MCF 10A (cell line): ENCODE data around the gene LGMN.

DNA sequence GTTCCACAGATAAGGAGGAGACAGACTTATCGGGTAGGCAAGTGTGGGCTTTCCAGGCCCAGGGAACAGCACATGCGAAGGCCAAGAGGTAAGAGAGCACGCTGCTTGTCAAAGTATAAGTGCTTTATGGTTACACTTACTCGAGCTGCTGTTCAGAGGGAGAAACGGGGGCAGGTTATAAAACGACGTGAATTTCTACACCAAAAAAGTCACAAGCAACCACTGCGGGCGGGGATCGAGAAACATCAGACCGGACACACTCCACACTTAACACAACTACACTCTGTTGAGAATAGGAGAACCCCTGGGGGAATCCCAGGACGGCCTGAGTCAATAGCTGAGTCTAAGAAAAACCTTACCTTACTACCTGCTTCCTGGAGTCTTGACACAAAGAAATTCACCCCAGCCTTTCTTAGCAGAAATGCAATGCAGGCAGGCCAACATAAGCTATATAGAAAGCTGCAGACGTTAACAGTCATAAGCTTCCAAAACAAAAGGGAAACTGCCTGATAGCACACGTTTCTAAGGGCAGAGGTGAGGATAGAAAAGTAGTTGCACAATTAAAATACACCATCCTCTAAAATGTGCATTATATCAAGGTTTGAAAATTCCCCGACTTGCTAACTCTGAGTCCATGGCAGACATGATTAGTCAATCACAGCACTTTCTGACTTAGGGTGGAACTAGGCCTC, 68.2 kb downstream of the CCDC88C start:
- PRO-cap: no peak
- RRBS: no CpG with 5 or more reads among the region's 15 CpGs

- PRO-cap: no peak
- RRBS: 95% methylated on average over 2 of the region's 8 CpGs
Observed at GRCh38 chr14:91352632-91353038, 65.0 kb downstream of the CCDC88C start.

GRCh38 chr14:91387539-91387966, 30.1 kb downstream of the CCDC88C start:
- PRO-cap: no peak
- RRBS: no CpG with 5 or more reads among the region's 9 CpGs

GRCh38 chr14:91655172-91655402, 76.8 kb downstream of the CATSPERB start:
- PRO-cap: no peak
- RRBS: no CpG with 5 or more reads among the region's 2 CpGs

DNA sequence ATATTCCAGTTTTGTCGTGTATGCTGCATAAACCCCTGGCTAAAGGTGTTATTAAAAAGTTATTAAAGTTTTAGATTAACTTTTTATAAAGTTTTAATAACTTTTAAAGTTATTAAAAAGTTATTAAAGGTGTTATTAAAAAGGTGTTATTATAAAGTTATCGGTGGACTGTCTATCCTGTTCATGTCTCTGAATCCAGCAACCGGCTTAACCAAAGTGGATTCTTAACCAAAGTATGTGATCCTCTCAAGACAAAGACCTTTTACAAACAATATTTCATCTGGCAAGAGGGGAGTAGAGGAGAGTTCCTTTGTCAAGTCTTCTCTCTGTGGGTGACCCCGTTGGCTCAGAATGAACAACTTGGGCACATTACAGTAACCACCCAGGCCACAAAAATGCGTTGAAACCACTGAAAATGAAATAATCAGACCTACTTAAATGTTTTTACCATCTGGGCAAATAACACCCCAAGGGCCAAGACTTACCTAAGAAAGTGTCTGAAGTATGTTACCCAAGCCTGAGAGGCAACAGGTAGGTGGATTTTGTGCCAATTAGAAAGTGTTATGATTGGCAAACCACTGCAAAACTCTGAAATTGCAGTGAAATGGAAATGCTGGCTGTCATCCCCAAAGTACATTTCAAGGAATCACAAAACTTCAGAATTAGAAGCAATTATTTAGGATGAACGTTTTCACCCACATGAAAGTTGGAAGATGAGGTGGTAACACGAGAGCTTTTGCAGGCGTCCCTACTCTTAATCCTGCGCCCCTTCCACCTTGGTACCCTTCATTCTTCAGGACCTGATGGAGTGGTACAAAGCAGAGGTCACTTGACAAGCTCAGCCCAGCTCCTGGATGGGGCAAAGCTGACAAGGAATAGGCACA, 1.3 kb downstream of the TC2N start:
- PRO-cap: no peak
- RRBS: no CpG with 5 or more reads among the region's 9 CpGs

DNA sequence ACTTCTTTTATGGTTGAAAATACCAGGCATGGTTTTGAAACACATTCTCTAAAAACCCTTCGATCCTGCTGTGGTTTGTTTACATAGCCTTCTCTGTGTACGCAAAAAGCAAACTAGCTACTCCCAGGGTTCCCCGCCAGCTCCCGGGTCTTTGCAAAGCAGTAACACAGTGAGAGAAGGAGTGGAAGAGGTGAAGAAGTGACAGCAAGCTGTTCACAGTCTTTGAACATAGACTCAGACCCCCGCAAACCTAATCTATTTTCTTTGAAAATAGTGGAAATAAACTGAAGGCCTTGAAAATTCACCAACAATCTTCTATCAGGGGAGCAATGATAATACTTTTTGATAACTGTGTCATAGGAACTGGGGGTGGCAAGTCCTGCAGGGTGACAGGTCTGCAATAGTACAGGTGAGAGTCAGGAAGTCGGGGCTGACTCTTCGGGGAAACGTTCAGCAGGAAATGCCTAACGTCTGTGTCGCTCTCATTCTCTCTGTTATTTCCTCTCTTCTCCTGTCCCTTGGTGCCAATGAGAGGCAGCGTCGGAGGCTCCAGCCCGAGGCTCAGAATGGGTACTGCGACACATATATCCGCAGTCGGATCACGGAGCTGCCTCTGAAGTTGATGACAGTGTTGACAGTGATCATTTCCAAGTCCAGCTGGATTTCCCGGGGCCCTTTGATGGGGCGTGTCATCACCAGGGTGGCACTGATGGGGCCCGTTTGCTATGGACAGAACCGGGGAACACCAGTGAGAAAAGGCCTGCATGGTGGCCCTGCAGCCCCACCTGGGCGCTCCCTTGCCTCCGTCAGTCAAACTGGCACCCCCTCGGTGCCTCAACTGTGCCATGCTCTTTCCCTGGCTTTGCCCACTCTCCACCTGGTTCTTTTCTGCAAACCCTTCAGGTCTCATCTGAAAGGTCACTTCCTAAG, 2.6 kb upstream of the TC2N start:
- PRO-cap: no peak
- RRBS: 52% methylated on average over 4 of the region's 24 CpGs

GRCh38 chr14:91871808-91872962, 4.8 kb upstream of the TC2N start:
- PRO-cap: bidirectional peak, plus-strand start at chr14:91872774, minus-strand start at chr14:91872713
- RRBS: no CpG with 5 or more reads among the region's 14 CpGs

DNA sequence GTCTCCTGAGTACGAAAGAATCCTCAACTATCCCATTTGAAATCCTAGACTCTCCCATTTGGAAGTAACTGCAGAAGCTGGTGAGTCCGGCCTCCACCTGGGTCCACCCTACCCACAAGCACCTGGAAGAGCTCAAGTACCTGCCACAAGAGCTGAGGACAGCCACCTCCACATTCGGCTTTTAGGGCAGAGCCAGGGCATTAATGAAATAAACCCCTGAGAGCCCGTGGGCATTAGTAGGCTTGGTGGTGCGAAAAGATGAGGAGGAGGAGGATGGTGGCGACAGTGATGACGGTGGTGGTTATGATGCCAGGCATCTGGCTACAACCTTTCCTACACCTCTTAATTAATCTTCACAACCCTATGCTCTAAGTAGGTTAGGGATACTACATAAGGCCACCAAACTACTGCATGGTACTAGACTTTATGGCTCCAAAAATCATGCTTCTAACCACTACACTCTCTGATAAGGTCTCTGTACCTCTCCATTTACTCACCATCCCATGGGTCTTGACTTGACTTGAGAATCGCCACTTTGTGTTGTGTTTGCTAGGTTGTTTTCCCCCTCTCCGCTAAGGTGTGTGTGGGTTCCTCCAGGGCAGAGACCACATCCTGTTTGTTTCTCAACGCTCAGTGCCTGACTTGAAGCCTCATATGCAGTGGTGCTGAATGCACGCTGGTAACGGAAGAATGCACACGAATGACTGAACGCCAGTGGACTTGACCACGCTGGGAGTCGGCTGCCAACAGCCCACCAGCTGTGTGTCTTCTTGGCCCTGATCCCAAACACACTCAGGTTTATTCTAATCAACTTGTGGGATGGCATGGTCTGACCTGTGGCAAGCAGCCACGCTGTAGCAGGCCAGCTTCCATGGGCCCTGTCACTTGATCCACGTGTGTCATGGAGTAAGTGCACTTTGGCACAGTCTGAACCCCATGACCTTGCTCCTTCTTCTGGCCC, 5.9 kb upstream of the TC2N start:
- PRO-cap: no peak
- RRBS: no CpG with 5 or more reads among the region's 18 CpGs

GRCh38 chr14:92463245-92463595, 50.4 kb upstream of the RIN3 start:
- PRO-cap: no peak
- RRBS: no CpG with 5 or more reads among the region's 9 CpGs

GRCh38 chr14:92473581-92474056, 40.0 kb upstream of the RIN3 start:
- PRO-cap: no peak
- RRBS: no CpG with 5 or more reads among the region's 7 CpGs

DNA sequence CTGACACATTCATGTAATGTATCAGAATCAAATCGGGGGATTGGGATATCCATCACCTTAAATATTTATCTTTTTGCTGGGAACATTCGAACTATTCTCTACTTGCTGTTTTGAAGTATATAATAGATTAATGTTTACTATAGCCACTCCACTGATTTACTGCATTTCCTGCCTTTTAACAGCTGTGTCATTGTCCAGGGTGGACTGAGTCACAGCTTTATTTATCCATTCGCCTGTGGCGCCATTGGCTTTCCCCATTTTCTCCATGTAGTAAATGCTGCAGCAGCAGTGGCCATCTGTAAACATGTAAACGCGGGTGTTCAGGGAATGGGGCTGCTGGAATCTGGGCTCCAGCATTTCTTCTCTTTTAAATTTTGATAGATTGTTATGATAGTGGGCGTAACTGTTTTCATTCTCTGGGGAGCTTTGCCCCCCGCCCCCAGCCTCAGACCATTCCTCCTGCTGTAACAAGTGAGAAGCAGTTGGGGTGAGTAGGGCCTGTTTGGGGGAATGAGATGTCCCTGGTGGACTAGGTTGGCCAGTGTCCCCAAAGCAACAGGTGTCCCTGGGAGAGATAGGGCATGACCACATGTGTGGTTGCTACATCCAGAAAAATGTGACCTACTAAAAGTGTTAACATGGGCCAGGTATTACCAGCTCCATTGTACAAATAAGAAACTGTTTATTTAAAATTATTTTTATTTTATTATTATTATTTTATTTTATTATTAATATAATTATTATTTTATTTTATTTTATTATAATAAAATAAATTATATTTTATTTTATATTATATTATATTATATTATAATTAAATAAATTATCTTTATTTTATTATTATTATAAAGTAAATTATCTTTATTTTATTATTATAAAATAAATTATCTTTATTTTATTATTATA, 33.0 kb downstream of the RIN3 start:
- PRO-cap: no peak
- RRBS: no CpG with 5 or more reads among the region's 8 CpGs

DNA sequence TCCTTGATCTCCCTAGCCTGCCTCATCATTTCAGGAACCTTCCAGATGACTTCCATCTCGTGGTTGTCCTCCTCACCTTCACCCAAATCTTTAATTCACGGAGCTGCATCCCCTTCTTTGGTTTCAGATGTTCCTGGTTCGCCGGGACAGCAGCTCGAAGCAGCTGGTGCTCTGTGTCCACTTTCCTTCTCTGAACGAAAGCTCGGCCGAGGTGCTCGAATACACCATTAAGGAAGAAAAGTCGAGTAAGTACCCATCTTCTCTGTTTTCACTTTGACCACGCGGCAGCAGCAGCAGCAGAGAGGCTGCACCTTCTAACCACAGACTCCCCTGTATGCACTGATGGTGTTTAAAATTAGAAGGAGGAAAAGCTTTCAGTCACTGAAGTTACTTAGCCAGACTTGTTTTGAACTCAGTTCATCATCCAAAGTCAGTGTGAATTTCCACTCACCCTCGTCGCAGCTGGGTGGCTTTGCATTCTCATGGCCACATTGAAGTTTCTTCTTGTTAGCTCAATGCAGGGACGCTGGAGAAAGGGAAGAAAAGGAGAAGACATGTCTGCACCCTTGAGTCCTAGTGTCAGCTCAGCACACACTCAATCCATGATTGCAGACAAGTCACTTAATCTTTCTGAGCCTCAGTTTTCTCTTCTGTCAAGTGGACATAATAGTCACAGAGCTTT, 63.8 kb downstream of the RIN3 start:
- PRO-cap: no peak
- RRBS: no CpG with 5 or more reads among the region's 15 CpGs

- PRO-cap: no peak
- RRBS: no CpG with 5 or more reads among the region's 19 CpGs
Observed at GRCh38 chr14:92649846-92650520, 98.4 kb downstream of the LGMN start.

- PRO-cap: no peak
- RRBS: 40% methylated on average over 1 of the region's 21 CpGs
Observed at GRCh38 chr14:92651146-92651837, 97.1 kb downstream of the LGMN start.

- PRO-cap: no peak
- RRBS: no CpG with 5 or more reads among the region's 12 CpGs
Observed at GRCh38 chr14:92688744-92689041, 59.7 kb downstream of the LGMN start.

DNA sequence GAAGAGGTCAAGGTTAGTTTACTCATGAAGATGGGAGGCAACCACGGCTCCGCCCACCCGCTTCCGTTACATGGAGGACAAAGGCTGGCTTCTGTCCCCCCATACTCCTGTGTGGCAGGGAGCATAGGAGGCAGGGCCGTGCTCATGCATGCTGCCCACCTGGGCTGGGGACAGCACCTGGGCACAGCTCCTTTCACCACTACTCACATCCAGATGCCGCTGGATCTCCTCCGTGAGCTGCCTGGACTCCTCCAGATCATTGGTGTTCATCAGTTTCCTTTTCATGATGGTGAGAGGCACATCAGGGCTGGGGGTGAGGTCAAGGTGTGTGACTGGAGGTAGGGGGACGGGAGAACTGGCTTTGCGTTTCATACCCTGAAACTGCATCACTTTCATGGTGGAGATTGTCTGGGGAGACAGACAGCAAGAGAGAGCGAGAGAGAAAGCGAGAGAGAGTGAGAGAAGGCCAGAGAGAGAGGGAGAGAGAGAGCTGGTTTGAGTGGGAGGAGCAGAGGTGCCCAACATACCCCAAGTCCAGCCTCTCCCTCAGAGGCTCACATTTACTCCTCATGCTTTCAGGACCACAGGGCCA, 38.9 kb downstream of the LGMN start:
- PRO-cap: no peak
- RRBS: no CpG with 5 or more reads among the region's 11 CpGs

- PRO-cap: no peak
- RRBS: no CpG with 5 or more reads among the region's 20 CpGs
Observed at GRCh38 chr14:92747562-92748346, 673 bp downstream of the LGMN start.

DNA sequence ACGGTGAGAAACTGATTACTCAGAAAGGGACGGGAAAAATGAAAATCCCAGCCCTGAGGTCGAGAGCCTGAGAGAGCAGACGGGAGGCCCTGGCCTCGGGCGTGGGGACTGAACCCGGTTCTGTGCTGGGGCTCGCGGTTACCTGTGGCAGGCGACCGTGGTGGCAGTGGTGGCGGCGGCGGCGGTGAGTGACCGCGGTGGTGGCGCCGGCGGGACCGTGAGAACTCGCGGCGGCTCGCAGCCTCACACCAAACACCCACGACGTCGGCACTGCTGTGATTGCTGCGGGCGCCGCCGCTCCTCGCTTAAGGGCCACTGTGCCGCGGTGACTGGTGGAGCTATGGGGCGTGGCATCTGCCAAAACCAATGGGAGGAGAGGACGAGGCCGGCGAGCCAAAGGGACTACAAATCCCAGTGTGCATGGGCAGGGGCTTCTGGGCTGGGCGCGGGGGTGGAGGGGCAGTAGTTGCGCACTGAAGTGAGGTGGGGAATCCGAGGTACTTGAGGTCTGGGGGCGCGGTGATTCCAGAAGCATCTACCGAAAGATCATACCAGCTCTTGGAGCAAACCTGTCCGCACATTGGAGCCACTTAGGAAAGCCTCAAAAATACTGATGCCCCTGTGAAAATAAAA, at the start of gene LGMN:
Gene LGMN, minus strand, starts transcription at position 281 of the 633 bp plus-strand sequence.
- PRO-cap: bidirectional peak, plus-strand start at position 427 of the sequence, minus-strand start at position 281 of the sequence
- RRBS: under 1% methylated on average over 11 of the region's 47 CpGs

DNA sequence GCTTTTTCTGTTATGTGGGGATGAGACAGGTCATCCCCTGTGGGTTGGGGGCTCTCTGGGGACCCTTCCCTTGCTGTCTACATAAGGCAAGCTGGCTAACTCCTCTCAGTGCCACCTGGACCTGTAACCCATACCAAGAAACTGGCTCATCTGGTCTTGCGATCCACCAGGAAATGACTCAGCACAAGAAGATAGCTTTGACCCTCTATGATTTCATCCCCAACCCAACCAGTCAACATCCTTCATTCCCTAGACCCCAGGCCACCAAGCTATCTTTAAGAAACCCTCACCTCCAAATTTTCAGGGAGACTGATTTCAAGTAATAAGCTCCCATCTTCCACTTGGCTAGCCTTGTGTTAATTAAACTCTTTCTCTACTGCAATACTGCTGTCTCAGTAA, 7.9 kb upstream of the GOLGA5 start:
- PRO-cap: no peak
- RRBS: no CpG with 5 or more reads among the region's 1 CpG

GRCh38 chr14:92931185-92931825, 8.4 kb downstream of the CHGA start:
- PRO-cap: no peak
- RRBS: no CpG with 5 or more reads among the region's 13 CpGs